Hair follicle dermal papilla cell (primary cell): ENCODE results near the gene PTGS2.

- CAGE, long polyA plus RNA: no peak
Measured at GRCh38 chr1:186637130-186637626, 43.0 kb downstream of the PTGS2 start.

- CAGE, long polyA plus RNA: no peak
Measured at GRCh38 chr1:186679828-186681110, at the start of gene PTGS2. PTGS2 (minus strand) TSS chr1:186680423.

DNA sequence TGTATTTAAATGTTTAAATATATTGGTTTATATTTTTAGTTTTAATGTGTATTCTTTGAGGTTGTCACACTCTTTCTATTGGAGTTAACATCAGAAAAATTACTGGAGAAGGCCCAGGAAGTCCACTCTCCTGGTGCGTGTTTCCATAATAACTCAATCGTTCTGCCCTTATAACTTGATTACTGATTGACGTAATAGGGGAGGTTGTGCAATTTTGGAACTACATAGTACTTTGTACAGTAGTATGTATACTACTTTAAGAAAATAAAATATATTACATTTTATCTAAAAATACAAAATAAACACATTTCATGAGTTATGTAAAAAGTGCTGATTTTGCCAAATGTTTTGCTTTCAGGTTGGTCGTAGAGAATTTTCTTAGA is 5.7 kb downstream of the PLA2G4A start:
- CAGE, long polyA plus RNA: no peak

GRCh38 chr1:192807937-192808964 is 588 bp upstream of the RGS2 start:
- CAGE, long polyA plus RNA: no peak

DNA sequence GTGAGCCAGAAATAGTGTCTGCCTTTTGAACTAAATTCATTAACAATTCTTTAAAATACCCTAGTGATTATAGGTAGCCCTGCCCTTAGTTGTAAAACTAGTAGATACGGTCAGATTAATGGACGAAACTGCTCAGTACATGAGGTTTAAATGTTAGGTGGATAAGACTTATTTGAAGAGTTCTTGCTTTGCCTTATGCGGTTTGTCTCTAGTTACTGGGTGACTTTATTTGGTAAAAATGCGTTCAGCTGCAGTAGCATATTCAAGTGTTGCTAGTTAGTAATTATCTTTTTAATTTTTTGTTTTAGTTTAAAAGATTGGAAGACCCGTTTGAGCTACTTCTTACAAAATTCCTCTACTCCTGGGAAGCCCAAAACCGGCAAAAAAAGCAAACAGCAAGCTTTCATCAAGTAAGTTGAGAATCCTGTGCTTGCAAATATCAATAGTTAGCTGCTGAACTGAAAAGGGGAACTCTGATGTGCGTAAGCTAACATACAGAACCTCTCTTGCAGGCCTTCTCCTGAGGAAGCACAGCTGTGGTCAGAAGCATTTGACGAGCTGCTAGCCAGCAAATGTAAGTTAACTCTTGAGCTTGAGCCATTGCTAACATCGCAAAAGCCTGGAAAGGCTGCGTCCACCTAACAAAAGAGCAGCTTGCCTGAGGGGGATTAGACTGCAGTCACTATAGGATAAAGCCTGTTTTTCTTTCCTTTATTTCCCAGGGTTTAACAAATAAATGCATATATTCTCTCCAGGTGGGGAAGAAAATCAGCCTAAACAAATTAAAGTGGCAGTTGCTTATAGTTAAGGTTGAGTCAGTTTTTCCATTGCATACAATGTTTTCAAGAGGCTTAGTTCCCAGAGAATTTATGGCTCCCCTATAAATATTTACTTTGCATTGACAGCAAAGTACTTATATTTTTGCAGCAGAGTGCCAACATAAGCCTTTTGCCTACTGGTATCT is 1.3 kb downstream of the RGS2 start:
- CAGE, long polyA plus RNA: no peak

DNA sequence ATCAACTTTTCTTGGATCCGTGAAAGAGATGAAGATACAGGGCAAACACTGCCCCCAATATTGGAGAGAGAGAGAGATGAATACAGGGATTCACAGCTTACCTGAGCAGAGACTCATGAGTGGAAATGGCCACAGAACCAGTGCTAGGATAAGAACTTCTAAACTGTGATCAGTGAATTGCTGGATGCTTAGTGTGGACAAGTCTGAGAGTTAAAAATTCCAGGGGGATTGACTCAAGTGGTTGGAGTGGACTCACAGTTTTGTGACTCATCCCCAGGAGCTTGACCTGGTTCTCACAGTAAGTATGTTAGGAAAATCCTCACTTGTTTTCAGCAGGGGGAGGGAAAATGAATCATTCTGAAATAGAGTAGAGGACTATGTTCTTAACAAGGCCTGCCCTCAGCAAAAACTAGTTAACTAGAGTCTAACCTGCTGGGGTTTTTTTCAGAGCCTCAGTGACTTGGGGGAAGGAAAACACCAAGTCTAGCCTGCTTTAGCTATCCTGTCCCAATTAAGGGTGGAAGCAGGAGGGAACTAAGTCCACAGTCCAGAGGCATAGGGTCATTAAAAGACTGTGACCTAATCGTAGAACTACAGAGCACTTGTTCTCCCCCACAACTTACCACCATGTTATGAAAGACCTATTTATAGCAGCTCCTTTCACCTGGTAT is 6.2 kb upstream of the CDC73 start:
- CAGE, long polyA plus RNA: no peak

DNA sequence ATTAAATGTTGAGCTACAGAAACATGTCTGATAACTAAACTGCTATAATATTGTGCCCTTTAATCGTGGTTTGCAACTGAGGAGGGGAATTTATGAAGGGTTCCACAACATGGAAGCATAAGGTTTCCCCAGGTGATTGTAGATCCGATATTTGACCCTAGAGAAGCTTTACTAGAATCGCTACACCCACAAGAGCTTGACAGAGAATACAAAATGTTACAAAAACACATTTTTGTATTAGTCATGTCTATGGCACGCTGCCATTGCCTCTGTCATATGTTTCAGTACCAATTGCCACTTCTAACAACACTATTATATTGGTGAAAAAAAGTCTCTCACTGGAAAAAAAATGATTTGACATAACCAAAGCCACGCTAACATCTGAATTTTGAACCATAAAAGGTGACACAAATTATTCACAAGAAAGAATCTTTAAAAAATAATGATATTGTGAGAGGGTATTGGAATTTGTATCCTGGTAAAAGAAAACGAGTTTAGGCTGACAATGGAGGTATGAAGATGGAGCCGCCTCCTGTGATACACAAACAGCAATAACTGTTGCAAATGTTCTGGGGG is 214.5 kb downstream of the KCNT2 start:
- CAGE, long polyA plus RNA: no peak

GRCh38 chr1:196584518-196585283 is 23.5 kb downstream of the KCNT2 start:
- CAGE, long polyA plus RNA: no peak

DNA sequence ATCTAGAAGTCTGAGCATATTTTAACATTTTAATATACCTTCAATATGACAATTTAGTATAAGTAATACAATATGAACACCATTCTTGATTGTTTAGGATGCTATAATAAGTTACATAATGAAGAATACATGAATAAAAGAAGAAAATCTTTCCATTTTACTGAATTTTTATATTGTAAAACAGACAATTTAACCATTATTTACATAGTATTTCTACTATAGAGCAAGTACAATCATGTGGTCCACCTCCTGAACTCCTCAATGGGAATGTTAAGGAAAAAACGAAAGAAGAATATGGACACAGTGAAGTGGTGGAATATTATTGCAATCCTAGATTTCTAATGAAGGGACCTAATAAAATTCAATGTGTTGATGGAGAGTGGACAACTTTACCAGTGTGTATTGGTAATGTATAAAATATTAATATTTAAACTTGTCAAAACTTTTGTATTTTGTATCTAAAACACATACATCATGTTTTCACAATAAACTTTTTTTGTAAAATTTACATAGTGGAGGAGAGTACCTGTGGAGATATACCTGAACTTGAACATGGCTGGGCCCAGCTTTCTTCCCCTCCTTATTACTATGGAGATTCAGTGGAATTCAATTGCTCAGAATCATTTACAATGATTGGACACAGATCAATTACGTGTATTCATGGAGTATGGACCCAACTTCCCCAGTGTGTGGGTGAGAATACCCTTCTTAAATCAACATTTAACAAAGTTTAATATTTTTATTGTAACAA is 48.2 kb upstream of the CFHR3 start:
- CAGE, long polyA plus RNA: no peak

- CAGE, long polyA plus RNA: no peak
Measured at GRCh38 chr1:196877888-196878659, 9.8 kb upstream of the CFHR4 start.

DNA sequence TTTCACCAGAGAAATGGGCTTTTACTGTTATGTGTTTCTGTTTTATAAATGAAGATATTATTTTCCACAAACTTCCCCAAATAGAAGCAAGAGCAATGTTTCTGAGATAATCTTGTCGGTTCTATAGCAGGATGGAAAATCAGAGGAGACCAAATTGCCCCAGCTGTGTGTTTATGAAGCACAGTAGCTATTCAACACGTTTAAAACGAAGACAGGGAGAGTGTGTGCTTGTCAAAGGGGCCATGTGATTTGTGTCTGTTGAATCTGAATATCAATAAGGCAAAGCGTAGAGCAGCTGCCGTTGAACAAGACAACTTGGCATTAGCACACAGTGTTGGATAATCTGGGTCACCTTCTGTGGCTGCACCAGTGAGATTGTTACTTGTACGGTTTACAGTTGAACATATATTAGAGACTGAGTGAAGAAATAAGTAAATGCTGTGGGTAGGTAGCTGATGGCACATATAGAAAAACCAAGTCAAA is 972 bp downstream of the CRB1 start:
- CAGE, long polyA plus RNA: no peak

DNA sequence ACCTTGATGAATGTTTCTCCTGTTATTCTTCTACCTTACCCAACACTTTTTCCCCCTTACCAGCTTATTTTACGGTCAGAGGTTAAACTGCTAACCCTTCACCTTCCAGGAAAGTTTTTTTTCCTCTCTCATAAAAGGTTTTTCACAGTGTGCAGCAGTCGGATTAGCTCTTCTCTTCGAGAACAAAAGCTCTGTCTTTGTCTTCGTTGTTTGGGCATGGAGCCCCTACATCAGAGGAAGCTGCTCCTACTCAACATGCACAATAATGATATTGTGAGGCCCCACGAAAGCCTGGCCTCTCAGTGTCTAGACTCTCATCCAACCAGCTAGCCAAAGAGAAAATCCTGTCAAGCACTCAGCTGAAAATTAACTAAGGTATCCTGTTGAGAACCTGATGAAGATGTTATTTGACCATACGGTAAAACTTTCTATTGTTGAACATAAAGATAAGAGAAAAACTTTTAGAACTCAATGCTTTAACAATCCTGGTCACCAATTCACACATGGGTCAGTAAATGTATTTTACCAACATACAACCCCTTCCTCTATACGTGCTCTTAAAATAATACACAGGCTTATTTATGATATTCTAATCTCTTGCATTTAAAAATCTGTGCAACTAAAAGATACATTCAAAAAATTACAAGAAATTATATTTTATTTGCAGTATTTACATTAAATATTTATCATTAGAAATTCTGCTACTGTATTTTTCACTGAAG is 41.8 kb downstream of the DENND1B start:
- CAGE, long polyA plus RNA: no peak

GRCh38 chr1:197773727-197774291 is 1.5 kb downstream of the DENND1B start:
- CAGE, long polyA plus RNA: no peak

- CAGE, long polyA plus RNA: no peak
Measured at GRCh38 chr1:197955542-197956237, 38.5 kb downstream of the LHX9 start.

DNA sequence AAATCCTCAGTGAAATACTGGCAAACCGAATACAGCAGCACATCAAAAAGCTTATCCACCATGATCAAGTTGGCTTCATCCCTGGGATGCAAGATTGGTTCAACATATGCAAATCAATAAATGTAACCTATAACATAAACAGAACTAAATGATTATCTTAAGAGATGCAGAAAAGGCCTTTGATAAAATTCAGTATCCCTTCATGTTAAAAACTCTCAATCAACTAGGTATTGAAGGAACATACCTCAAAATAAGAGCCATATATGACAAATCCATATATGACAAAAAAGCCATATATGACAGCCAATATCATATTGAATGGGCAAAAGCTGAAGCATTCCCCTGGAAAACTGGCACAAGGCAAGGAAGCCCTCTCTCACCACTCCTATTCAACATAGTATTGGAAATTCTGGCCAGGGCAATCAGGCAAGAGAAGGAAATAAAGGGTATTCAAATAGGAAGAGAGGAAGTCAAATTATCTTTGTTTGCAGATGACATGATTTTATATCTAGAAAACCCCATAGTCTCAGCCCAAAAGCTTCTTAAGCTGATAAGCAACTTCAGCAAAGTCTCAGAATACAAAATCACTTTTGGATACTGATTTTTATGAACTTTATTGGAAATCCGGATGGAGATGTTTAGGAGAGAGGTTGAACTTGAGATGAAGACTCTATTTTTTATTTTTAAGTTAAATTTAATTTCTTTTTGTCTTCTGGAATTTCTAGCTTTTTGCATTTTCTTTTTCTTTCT is 36.9 kb downstream of the NEK7 start:
- CAGE, long polyA plus RNA: no peak

- CAGE, long polyA plus RNA: no peak
Measured at GRCh38 chr1:198216017-198216677, 59.3 kb downstream of the NEK7 start.

DNA sequence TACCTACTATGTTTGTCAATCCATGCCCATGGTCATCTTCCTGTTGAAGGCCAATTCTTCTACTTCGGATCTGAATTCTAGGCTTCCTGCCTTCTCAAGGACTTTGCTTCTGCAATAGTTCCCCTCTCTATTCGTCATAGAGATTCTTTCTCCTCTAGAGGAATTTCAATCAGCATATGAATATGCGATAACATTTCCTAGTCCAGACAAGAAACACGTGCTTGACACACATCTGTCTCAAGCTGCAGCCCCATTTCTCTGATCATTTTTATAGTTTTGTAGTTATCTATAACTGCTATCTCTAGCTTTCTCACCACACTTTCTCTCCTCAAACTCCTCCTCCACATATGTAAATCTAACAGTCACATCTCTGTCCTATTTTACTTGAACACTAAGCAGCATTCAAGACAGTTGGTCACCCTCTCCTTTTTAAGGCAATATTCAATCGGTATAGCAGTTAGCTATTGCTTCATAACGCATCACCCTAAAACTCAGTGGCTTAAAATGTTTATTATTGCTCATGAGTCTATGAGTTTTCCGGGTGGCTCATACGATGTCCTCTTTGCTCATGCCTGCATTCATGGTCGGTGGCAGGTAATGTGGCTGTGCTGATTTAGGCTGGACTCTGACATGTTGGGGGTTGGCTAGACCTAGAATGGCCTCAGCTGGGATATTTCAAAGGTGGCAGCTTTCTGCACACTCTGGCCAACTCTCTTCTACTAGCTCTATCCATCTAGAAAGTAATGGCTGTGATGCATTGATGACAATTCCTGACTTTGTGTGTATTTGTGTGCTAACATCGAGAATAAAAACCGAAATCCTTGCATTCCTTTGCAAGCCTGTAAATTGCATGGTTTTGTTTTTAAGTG is 20.7 kb downstream of the ATP6V1G3 start:
- CAGE, long polyA plus RNA: no peak

GRCh38 chr1:198633435-198633951 is 5.3 kb upstream of the PTPRC start:
- CAGE, long polyA plus RNA: no peak

DNA sequence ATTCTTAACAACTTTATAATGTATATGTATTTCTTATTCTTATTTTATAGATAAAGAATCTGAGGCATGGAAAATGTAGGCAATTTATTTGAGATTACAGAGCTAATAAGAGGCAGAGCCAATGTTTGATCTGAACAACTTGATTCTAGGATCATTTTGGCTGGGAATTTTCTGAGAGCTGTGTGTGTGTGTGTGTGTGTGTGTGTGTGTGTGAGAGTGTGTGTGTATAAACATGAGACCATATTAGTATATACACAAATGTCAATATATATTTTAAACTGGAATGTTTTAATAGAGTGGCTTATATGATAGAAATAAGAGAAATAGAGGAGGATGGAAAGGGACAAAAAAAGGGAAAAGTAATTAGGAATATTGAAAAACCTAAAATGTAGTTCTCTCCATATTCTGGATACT is 23.4 kb downstream of the PTPRC start:
- CAGE, long polyA plus RNA: no peak

DNA sequence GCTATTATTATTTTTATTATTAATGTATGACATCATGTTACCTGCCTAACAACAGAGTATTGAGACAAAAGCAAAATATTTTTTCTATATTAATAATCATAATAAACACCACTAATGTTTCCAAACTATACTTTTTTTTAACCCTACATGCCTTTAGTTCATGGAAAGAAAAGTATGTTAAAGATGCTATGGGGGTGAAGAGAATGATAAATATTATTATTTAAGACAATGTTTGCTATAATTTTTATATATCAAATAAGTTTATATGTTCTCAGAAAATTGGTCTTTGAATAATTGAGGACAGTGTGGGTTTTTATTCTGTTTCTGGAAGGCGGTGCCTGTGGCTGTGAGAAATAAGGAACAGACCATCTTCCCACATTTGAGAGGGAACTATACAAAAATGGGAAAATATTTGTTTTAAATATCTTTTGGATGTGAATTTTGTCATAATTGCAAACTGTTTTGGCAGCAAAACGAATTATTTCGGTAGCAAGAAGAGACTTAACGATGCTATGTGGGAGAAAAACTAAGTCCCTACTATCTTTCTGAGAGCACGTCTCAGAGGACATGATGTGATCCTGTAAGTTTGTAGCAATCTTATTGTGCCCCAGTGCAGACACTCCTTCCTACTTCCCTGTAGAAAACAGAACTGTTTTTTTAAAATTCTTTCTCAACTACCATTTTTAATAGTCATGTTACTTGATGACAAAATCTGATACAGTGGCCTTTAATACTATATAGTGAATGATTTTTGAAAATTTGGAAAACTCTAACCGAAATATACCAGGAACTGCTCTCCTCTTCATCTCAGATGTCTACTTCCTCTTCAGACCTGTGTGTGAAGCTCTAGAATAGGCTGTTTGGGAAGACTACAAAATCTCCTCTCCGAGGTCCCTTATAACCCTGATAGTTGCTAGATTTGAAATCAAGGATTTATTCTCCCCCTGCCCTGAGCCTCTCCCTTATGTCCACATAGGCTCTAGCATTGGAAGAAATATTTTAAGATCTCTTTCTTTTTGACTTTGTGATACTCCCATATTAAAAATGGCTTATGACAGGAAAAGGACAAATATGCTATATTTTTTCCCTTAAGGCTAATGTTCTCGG is 25.4 kb downstream of the PTPRC start:
- CAGE, long polyA plus RNA: no peak